Upper lobe of left lung (tissue), 5 donors: ENCODE measurements around the genes RTN4 and RPS27A.

DNA sequence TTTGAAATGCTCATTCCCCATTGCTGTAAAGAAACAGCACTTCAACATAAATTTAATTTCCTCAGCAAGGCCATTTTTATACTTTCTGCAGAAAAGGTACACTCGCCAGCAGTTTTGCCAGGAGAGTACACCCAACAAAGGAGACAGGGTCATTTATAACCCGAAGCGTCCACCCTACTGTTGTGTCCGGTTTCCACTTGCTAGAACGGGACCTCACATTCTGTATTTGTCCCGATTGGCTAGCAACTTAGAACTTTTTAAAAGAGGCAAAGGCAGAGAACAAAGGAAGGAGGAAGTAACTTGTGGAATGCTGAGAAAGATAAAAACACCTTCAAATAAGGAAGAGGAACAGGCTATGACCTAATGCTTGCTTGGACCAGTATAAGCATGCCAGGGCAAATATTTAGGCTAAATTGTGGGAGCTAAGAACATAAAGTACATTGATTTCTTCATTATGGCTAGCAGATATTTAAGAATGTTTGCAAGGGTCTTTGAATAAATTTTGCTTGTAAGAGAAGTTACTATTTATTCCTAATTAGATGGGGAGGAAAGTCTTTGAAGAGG lies 9.0 kb downstream of the PSME4 start:
- PRO-cap, 2 experiments: no peak in any of the 2 experiments
- RAMPAGE, long total RNA, 4 experiments: no peak in any of the 4 experiments

DNA sequence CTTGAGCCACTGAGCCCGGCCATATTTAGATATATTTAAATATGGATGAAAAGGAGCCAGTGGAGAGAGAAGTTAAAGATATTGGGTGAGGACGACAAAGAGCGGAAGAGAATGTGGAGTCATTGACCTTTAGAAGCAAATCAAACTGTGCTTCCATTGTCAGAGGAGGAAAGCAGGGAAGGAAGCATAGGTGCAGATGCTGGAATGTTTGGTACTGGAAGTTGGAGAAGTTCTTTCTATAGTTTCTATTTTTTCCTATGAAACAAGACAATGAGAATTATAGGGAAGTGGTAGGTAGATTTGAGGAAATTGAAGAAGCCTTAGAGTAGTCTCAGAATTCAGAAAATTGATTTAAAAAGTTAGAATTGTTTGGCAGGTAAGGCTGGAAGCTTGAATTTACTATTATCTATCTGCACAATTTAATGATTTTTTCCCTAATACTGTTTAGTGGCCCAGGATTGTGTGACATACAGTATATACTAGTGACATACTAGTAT lies 3.3 kb downstream of the ACYP2 start:
- PRO-cap, 2 experiments: no peak in any of the 2 experiments
- RAMPAGE, long total RNA, 4 experiments: no peak in any of the 4 experiments

DNA sequence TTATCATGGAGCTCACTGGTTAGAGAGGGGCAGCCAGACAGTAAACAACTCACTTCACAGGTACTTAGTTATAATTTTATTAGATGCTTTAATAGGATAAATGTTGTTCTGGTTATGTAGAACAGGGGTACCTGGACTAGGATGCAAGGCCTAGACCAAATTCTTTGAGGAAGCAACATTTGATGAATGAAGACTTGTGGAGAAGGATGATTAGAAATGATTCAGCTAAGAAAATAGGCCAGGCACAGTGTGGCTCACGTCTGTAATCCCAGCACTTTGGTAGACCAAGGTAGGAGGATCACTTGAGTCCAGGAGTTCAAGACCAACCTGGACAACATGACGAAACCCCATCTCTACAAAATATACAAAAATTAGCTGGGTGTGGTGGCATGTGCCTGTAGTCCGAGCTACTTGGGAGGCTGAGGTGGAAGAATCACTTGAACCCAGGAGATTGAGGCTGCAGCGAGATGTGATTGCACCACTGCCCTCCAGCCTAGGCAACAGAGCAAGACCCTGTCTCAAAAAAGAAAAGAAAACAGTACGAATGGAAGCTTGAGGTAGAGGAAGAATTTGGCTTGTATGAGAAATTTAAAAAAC lies 12.2 kb downstream of the ACYP2 start:
- PRO-cap, 2 experiments: no peak in any of the 2 experiments
- RAMPAGE, long total RNA, 4 experiments: no peak in any of the 4 experiments

GRCh38 chr2:54092935-54093515 lies 122.1 kb downstream of the ACYP2 start:
- PRO-cap, 2 experiments: no peak in any of the 2 experiments
- RAMPAGE, long total RNA, 4 experiments: no peak in any of the 4 experiments

DNA sequence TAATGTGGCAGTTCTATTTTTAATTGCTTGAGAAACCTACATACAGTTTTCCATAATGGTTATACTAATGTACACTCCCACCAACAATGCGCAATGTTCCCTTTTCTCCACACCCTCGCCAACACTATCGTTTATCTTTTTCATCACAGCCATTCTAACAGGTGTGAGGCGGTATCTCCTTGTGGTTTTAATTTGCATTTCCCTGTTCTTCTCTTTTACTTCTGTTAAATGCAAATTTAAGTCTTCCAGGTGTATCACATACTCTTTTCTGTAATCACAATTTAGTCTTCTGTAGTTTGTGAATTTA lies 128.9 kb downstream of the ACYP2 start:
- PRO-cap, 2 experiments: no peak in any of the 2 experiments
- RAMPAGE, long total RNA, 4 experiments: no peak in any of the 4 experiments

DNA sequence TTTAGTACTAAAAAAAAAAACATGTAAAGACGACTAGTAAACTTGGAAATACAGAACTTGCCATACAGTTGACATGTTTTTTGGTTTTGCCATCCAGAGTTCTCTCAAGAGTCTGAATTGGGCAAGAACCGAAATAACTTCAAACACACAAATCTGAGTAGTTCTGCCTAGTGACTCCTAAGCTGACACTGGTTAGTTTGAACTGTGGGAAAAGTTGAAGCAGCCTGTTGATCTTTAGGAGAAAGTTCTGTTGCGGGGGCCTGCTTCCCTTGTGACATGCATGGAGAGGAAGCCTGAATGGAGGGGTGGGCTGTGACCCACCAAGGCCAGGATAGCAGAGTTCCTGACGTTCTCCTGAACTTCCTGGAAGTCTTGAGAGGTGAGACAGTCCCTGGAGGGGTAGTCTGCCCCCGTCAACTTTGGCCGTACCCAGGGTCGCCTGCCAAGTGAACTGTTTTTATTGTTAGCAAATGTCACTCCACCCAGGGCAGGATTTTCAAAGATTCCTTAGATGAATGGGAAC lies 39.8 kb downstream of the C2orf73 start:
- PRO-cap, 2 experiments: no peak in any of the 2 experiments
- RAMPAGE, long total RNA, 4 experiments: no peak in any of the 4 experiments

DNA sequence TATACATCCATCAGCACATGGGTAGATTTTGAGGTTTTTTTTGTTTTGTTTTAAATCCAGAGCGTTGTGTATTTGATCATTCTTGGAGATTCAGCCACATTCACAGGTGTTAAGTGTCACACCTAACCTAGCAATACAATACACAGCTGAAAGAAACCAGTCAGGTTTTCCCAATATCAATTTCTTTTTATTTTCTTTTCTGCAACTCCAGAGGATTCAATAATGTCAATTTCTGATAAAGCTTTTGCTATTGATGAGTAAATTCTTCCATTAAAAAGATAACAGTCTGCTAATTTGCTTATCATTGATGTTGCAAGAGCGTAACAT lies 119.0 kb downstream of the SPTBN1 start:
- PRO-cap, 2 experiments: no peak in any of the 2 experiments
- RAMPAGE, long total RNA, 4 experiments: no peak in any of the 4 experiments

DNA sequence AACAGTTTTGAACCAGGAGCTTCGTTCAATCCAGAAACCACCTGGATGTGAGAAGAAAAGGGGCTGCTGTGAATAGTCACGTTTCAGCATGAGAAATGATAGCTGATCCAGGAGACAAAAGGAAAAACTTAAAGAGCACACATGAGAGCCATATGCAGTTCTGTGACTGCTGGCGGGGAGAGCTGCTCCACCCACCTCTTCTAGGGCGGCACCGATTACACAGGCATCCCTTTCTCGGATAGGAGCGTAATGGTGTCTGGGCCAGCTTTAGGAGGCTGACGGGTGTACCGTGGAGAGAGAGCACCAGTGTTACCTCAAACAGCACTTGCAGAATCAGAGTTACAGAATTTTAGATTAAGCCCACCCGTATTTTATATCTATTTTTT lies 116.9 kb upstream of the EML6 start:
- PRO-cap, 2 experiments: peak in 1 of 2 experiments; most common plus-strand start position 157 of the sequence (in 1)
- RAMPAGE, long total RNA, 4 experiments: no peak in any of the 4 experiments

GRCh38 chr2:54618246-54618569 lies 105.3 kb upstream of the EML6 start:
- PRO-cap, 2 experiments: no peak in any of the 2 experiments
- RAMPAGE, long total RNA, 4 experiments: no peak in any of the 4 experiments

GRCh38 chr2:54627882-54628486 lies 95.5 kb upstream of the EML6 start:
- PRO-cap, 2 experiments: no peak in any of the 2 experiments
- RAMPAGE, long total RNA, 4 experiments: start-site peak on the plus strand in 4 of 4 experiments, at chr2:54628107-54628246 at its widest, 31 to 507 reads per replicate

DNA sequence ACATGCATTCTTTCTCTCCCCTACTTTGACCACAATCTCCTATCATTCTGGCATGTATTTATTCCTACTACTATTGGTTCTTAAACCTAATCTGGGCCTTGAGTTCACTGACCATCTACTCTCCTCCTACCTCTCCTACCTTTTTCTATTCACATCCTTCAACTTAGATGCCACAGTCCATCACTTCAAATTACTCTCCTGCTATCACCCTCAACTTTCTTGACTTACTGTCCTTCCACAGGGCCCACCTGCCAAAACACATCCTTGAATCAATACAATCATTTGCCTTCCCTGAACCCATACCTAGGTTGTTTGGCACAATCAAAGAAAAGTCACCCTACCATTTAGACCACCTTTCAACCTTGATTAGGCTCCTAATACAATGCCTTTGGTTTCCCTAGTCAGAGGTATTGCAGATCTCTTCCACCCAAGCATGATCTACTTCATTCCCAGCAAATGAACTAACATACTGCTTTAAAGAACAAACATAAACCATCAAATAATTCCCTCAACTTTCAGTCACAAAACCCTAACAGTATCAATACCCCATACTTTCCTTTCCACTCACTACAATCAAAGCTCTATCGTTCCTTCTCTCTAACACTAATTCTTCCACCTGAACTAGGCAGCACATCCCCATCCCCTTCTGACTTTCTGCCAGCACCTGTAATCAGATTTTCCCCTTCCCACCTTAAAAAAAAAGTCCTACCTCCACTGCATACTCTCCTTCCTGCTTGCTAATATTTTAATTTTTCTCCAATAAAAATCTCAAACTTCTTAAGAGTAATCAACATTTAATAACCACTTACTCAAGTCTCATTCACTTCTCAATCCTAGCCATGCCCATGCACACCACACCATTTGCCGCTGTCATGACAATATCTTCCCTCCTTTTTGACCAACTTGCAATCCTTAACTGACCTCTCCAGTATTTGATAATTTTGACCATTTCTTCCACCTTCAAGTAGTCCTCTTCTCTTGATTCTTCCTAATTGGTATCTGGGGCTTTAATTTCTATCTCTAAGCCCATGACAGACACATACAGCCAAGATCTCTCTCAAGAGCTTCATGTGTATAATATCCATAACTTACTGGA lies 27.0 kb downstream of the RTN4 start:
- PRO-cap, 2 experiments: no peak in any of the 2 experiments
- RAMPAGE, long total RNA, 4 experiments: start-site peak on the minus strand in 2 of 4 experiments, centred at positions 271 to 908 of the sequence, 7 to 28 reads per replicate

DNA sequence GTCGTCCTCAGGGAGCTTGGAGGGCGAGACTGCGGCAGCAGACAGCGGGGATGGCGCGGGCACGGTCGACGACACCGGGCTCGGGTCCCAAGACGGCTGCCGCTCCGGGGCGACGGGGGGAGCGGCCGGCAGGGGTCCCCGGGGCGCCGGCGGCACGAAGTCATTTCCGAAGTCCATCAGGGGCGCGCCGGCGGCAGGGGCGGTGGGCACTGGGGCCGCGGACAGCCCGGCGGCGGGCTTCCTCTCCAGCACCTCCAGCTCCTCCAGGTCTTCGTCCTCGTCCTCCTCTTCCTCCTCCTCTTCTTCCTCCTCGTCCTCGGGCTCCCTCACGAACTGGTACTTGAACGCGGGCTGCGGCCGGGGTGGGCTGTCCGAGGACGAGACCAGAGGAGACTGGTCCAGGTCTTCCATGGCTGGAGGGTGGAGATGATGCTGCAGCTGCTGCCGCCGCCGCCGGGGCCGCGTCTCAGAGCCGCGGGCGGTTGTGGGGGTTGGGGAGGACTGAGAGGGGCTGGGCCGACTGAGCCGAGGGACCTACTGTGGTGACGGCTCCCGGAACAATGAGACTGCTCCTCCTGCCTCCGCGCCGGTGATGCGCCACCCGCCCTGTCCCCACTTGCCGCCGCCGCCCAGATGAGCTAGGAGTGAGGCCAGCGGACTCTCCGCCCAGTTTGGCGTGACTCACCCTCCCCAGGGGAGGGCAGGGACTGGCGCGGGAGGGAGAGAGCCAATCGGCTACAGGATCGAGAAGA lies at the start of gene RTN4:
Gene RTN4 (minus strand): TSS at position 562 of the 752 bp plus-strand sequence.
- PRO-cap, 2 experiments: peak in 2 of 2 experiments; most common minus-strand start position 562 of the sequence (in 2)
- RAMPAGE, long total RNA, 4 experiments: start-site peak on the minus strand in 4 of 4 experiments, centred at positions 442 to 623 of the sequence, 67 to 876 reads per replicate

GRCh38 chr2:55050642-55051073 lies 407 bp upstream of the RTN4 start:
- PRO-cap, 2 experiments: peak in 2 of 2 experiments; most common plus-strand start chr2:55050734 (in 1)
- RAMPAGE, long total RNA, 4 experiments: start-site peak on the plus strand in 1 of 4 experiments, at chr2:55050754-55050789 at its widest, 6 reads per replicate

DNA sequence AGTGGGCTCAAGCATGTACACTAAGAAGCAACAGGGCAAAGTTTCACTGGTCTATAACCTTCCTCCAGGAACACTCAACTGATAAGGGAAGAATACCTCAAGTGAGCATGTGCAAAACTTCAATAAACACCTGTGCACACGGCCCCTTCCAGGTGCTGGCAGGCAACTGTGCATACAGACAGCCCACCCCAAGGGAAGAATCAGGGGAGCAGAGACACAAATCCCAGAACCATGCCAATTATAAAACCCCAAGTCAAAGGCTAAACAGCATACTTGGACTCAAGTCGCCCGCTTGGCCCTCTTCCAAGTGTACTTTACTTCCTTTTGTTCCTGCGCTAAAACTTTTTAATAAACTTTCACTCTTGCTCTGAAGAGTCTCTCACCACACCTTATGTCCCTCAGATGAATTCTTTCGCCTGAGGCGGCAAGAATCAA lies 85.9 kb upstream of the RTN4 start:
- PRO-cap, 2 experiments: no peak in any of the 2 experiments
- RAMPAGE, long total RNA, 4 experiments: no peak in any of the 4 experiments

DNA sequence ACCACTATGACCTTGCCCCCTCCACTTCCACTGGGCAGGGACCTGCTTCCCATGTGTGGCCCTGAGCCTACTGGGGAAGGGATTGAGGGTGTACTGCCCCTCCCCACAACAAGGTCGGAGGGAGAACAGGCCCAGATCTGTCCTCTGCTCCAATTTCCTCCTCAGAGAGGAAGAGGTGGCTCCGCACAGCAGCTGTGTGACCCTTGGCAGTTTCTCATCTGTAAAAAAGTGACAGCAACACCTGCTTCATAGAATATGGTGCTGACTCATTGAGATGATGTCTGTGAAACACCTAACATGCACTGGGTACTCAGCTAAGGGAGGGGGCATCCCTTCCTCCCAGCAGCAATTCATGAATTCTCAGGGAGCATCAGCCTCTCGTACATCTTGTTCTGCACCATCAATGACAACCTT lies 72.8 kb downstream of the CLHC1 start:
- PRO-cap, 2 experiments: peak in 1 of 2 experiments; most common minus-strand start position 220 of the sequence (in 1)
- RAMPAGE, long total RNA, 4 experiments: no peak in any of the 4 experiments

- PRO-cap, 2 experiments: peak in 2 of 2 experiments; most common plus-strand start chr2:55232688 (in 1); most common minus-strand start chr2:55232588 (in 2)
- RAMPAGE, long total RNA, 4 experiments: start-site peak on the plus strand in 4 of 4 experiments, at chr2:55232683-55232712 at its widest, 433 to 1,875 reads per replicate
These were observed at the start of gene RPS27A for GRCh38 chr2:55232485-55232942. RPS27A (plus strand) TSS chr2:55232688.

DNA sequence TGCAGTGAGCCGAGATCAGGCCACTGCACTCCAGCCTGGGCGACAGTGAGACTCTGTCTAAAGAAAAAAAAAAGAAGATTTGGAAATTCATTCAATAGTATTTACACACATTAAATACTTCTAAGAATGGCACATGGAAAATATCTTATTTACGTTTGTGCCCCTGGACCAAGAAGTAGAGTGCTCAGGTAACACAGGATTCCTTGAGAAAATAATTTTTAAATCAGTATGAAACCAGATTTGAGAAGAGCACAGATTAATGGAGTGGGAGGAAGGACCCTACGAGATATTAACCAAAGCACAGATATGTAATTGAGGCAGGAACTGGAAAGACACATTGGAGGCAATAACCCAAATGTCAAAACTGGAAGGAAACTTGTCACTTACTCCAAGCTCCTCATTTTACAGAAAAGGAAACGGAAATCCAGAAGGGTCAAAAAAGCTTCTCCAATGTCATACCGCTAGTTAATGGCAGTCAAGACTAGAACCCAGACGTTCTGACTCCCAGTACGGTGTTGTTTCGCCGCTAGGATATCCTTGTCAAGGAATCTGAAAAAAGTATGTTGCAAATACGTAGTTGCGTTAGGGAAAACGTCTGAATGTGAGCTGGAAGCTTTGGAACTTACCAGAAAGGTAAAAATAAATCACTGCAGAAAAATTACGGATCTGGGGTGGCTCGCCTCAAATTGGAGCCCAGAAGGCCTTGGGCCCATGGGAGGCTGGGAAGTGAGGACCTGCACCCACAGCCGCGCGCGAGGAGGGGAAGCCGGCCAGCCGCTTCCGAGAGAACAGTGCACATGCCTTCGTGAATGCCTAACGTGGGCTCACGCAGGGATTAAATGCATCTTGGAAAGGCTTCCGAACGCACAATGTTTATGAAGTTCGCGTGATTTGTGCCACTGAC lies 588 bp downstream of the MTIF2 start:
- PRO-cap, 2 experiments: peak in 1 of 2 experiments; most common plus-strand start position 464 of the sequence (in 1)
- RAMPAGE, long total RNA, 4 experiments: no peak in any of the 4 experiments

GRCh38 chr2:55416867-55417120 lies 2.9 kb downstream of the CCDC88A start:
- PRO-cap, 2 experiments: no peak in any of the 2 experiments
- RAMPAGE, long total RNA, 4 experiments: no peak in any of the 4 experiments

GRCh38 chr2:55609966-55611140 lies 7.1 kb downstream of the PPP4R3B start:
- PRO-cap, 2 experiments: no peak in any of the 2 experiments
- RAMPAGE, long total RNA, 4 experiments: no peak in any of the 4 experiments

GRCh38 chr2:58428983-58429630 lies 188.0 kb upstream of the FANCL start:
- PRO-cap, 2 experiments: no peak in any of the 2 experiments
- RAMPAGE, long total RNA, 4 experiments: no peak in any of the 4 experiments